ENCODE measurements around the genes DPF3, NUMB and COQ6.

DNA sequence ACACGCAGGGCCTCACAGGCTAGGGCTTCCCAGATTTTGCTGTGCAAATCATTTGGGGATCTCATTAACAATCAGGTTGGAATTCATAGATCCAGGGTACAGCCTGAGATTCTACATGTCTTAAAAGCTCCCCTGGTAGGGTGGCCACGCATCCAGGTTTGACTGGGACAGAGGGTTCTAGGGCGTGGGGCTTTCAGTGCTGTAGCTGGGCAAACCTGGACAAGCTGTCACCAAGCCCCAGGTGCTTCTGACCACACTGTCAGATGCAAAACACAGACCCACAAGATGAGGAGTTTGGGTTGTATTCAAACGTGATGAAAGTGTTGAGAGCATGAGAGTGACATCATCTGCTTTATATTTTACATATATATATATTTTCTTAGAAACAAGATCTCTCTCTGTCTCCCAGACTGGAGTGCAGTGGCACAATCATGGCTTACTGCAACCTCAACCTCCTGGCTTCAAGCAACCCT, 210.2 kb downstream of the DPF3 start:
- PRO-cap = no peak

- PRO-cap = no peak
Measured at GRCh38 chr14:72753232-72753534, 140.7 kb downstream of the DPF3 start.

DNA sequence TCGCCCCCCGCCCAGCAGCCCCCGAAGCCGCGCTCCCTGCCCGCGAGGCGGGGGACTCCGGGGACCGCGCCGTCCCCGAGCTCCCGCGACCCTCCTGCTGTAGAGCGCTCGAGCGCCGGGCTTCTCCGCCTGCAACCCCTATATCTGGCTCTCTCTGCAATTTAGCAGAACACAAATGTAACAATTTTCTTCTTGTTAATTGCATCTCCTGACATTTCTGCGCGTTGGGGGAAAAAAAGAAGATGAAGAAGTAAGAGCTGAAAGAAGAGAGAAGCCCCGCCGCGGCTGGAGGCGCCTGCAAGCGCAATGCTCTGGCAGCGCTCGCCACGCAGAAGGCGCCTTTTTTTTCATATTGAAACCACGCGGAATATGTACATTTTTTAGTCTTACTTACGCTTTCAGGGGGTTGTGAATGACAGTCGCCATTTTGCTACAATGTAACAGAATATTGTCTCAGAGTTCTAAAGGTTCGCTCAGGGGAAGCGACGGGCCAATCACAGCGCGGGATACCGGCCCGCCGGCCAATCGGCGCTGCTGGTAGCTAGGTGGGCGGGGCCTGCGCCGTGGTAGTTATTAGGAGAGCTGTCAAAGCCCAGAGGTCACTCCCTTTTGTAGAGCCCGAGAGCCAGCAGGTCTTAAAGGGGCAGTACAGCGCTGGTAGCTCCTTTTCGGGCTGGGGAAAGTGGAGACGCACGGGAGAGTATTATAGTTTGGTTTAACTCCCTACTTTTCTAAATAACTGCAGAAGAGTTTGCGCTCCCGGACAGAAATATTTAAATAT, at the start of gene DPF3:
TSS of gene DPF3 (minus strand) at position 439 of the 781 bp plus-strand sequence.
- PRO-cap = bidirectional peak, plus-strand start at position 602 of the sequence, minus-strand start at position 439 of the sequence

DNA sequence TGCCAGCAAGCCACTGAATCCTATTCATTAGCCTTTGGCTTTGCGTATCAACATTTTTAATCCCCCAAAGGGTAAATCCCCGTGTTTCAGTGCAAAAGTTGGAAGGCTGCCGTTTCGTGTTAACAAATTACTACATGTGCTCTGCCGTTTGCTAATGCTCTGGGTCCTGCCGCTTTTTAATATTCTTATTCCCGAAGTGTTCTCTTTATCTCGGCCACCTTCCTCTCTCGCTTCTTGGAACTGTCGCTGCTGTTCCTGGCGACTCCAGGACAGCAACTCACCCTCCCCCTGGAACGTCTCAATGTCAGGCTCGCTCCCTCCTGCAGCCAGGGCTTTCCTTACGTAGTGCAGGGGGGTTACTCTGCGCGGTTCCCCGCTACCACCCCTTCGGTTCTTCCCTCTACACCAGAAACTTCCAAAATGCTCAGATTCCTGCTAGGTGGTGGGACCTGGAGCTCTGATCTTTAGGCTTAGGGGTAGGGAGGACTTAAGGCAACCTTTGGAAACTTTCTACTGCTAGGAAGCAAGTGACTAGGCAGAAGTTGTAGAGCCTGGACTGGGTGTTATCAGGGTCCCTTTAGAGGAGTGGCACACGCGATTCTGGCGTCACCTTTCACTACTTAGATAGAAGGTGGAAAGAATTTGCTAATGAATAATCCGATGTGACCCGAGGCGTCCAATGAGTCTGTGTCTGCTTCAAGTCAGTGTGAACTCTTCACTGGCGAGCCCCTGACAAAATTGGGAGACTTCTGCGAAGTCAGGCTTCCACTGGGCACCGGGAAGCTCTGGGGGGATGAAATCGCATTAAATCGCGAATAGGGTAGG, 755 bp upstream of the DPF3 start:
- PRO-cap = no peak

- PRO-cap = bidirectional peak, plus-strand start at chr14:73058888, minus-strand start at chr14:73058776; bidirectional peak, plus-strand start at chr14:73058962, minus-strand start at chr14:73058954
Measured at GRCh38 chr14:73058645-73059406, 492 bp downstream of the RBM25 start.

- PRO-cap = no peak
Measured at GRCh38 chr14:73083607-73083908, 25.2 kb downstream of the RBM25 start.

GRCh38 chr14:73087816-73088372, 29.6 kb downstream of the RBM25 start:
- PRO-cap = no peak

DNA sequence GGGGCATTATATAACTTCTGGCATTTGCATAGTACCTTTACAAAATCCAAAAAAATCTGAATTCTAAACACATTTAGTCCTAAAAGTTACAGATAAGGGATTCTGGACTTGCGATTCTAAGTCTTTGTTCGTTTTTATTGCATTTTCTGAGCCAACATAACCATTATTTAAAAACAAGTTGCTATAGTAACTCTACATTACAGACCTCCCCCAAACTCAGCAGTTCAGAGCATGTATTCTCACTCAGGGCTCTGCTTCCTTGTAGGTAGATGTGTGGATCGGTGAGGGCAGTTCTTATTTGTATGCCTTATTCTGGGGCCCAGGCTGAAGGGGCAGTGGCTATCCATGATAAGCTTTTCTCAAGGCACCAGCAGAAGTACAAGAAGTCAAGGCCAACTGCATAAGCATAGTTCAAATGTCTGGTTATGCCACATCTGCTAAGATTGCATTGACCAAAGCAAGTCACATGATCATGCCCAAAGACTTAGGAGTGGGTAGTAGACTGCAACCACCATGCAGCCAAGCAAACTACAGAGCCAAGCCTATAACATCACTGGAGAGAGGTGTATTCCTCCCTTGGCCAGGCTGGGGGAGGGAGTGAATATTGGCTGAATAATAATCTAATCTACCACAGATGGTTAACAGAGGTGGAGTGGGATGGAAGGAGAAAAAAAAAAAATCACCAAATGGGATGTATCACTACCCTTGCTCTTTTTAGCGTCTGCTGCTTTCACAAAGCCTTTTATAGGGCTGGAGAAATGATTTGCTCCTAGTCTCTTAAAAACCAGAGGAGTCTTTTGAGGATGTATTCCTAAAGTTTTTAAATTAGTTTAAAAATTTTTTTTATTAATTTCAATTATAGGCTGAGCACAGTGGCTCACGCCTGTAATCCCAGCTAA, 4.6 kb downstream of the PSEN1 start:
- PRO-cap = no peak

GRCh38 chr14:73163239-73164313, 27.3 kb downstream of the PSEN1 start:
- PRO-cap = no peak

GRCh38 chr14:73237655-73238971, 807 bp downstream of the PAPLN start:
- PRO-cap = no peak

DNA sequence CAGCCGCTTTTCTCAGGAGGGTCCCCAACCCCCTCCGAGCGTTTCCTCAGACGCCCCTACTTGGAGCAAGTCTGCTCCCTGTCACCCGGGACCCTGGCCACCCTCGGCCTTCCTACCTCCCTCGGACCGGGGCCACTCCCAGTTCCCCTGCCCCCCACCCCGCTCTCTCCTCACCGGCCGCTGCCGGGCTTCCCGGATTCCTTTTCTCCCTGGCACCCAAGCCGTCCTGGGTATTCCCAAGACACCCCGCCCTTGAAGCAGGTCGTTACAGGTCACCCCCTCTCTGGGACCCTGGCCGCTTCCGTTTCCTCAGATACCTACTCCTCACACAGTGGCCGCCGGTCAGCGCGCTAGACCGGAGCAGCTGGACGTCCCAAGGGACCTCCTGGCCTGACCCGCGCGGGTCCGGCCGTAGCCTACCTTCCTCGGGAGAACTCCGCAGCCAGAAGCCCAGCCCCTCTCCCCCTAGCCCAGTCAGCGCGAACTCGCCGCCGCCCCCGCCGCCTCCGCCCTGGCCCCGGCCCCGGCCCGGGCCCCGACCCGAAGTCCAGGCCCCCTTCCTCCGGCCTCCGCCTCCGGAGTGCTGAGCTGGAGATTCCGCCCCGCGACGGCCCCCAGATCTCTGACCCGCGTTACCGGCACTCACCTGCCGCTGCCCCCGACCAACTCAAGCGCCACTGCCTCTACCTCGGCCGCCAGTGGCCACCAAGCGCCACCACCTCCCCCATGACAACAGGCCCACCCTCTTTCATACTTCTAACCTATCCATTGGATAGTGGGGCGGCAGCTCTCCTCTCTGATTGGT, at the start of gene NUMB:
TSS of gene NUMB (minus strand) at position 700 of the 805 bp plus-strand sequence.
- PRO-cap = bidirectional peak, plus-strand start outside the sequence, minus-strand start at position 700 of the sequence

GRCh38 chr14:73537219-73538185, 559 bp downstream of the ACOT1 start:
- PRO-cap = no peak

- PRO-cap = no peak
Measured at GRCh38 chr14:73633368-73634198, 11.2 kb upstream of the DNAL1 start.

DNA sequence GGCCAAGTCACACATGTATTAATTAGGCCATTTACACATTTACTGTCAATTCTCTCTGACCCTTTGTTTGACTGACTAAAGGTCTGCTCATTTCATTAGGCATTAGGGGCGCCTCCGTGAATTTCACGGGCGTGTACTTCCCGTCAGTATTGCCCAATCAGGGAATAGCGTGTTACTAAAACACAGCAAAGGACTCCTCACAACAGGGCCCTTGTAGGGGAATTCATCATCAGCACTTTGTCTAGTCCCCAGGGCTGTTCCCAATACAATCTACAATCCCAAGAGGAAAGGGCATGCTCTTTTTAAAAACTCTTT, 10.1 kb upstream of the PNMA1 start:
- PRO-cap = no peak

GRCh38 chr14:73730929-73731287, 16.7 kb upstream of the PNMA1 start:
- PRO-cap = no peak

DNA sequence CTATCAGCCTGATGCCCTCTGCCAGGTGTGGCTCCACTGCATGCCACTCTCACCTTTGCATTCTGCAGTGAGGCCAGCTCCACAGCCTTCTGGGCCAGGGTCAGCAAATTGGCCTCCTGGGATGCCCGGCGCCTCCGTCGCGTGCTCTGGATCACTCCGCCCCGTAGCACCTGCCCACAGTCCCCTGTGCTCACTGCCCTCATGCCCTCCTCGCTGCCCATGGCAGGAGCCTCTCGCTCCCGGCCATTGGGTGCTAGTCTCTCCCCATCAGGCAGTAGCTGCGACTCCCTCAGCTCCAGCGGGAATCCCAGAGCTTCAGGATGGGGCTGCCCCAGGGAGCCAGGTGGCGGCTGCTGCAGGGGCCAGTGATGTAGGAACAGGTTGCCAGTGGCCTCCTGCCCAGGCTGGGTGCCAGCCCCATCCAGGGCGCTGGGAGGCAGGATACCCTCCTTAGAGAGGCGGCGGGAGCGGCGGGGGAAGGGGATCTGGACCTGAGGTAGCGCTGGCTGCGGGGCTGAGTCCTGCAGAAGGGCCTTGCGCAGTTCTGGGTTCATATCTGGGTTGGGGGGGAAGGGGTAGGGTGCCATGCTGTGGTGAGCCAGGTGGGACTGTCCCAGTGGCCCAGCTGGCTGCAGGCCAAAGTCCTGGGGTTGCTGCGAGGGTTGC, 21.5 kb downstream of the MIDEAS start:
- PRO-cap = no peak

DNA sequence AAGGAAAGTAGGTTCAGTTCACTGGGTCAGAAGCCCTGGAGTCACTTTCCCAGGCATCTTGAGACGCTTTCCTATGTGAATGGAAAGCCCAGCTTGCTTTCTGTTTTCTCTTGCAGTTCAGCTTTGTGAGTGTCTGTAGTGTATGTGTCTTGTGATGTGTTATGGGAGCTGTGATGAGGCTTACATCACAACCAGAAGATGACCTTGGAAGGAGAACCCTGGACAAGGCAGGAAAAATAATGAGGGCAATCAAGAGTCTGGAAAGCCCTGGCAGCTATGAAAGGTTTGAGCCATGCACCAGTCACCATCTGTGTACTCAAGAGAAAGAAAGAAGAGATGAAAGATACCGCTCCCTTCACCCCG, 35.2 kb upstream of the PTGR2 start:
- PRO-cap = no peak

- PRO-cap = no peak
Measured at GRCh38 chr14:73833616-73834003, 18.0 kb upstream of the PTGR2 start.

GRCh38 chr14:73836560-73837333, 14.9 kb upstream of the PTGR2 start:
- PRO-cap = no peak

GRCh38 chr14:73949620-73950959, at the start of gene COQ6:
Gene COQ6 (plus strand): TSS chr14:73950302.
- PRO-cap = unidirectional peak, plus-strand start at chr14:73949921; bidirectional peak, plus-strand start at chr14:73950302, minus-strand start at chr14:73950094